ENCODE measurements around the genes NALF1 and LIG4.

DNA sequence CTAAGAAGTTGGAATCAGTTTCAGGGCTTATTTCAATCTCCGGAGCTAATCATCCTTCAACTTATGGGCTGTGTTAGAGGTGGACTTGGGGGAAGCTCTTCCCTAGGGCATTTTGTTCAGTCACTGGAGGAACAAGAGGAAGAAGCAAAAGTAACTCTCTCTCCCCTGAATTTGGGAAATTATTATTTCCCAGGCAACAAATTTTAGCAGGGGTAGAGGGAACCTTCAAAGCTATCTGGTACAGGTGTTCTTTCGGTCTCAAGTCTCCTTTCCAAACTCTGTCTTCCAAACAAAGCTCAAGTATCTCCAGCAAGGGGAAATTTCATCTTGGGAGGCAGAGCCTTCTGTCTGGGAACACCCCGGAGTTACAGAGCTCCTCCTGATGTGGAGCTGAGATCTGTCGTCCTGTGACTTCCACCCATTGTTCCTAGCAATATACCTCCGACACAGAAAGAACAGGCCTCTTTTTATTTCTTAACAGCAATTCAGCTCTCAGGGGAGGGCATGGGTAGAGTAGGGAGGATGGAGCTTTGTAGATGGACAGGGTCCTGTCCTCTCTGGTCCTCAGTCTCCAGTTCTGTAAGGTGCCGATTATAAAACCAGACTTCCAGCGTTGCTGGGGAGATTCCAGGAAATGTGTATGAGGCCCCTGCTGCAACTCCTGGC, 55.8 kb upstream of the ARGLU1 start:
- PRO-cap: no peak

GRCh38 chr13:106701592-106702741, 134.0 kb upstream of the ARGLU1 start:
- PRO-cap: no peak

DNA sequence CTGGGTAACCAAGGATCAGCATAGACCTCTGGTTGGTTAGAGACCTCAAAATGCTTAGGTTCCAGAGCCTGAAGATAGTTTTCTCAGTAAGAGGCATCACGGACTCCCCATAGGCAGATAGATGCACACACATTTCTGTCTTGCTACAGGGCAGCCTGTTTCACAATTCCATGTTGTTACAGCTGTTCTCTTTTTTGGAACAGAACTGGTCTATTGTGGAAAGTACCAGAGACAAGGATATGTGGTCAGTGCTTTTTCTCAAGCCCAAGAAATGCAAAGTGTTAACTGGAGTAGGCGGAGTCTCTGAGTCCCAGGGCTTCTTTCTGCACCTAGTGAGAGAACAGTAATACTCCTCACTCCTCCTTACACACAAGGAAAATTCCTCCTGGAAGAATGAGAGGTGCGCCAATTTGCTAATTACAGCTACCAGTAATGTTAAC, 141.5 kb upstream of the ARGLU1 start:
- PRO-cap: no peak

- PRO-cap: no peak
Measured at GRCh38 chr13:106795460-106796300, 227.7 kb upstream of the ARGLU1 start.

DNA sequence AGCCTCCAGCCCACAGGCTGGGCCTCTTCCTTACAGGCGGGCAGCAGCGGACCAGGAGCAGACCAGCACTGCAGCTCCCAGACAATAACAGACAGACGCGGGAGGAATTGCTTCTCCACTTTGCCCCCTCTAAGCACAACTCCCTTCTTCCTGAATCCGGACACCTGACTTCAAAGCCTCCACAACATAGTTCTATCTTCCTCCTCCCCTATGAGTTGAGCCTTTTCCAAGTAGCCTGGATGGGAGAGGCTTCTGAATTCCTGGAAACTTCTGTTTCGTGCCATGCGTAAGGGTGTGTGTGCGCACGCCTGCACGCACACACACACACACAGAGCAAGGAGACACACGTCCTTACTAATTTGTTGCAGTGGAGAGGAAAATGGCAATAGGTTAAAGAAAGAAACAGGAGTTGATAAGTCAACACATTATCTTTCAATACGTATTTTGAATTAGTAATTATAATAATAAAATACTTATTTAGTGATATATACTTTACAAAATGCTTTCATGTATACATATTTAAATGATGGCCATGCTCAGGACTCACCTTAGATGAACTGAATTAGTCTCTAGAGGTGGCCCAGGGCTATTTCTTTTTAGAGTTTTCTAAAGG, 338.0 kb upstream of the ARGLU1 start:
- PRO-cap: no peak

DNA sequence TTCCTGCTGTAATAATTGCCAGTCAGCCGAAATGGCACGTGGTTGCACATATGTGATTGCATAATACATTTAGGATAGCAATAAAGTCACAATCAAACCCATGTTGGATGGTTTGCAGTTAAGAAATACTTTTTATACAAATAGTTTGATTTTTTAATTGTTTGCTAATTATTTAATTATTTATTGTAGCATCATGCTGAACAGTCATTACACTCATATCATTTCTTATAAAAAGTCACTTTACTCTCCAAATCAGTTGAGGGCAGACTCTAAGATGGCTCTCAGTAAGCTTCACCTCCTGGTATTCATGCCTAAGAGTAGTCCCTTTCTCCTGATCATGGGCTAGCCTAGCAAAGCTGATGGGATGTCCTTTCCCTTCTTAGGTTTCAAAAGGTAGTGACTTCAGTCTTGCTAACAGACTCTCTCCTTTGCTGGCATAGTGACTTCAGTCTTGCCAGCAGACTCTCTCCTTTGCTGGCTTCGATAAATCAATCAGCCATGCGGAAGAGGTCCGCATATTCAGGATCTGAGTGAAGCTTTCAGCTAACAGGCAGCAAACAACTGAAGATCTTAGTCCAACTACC, 465.5 kb downstream of the NALF1 start:
- PRO-cap: no peak

DNA sequence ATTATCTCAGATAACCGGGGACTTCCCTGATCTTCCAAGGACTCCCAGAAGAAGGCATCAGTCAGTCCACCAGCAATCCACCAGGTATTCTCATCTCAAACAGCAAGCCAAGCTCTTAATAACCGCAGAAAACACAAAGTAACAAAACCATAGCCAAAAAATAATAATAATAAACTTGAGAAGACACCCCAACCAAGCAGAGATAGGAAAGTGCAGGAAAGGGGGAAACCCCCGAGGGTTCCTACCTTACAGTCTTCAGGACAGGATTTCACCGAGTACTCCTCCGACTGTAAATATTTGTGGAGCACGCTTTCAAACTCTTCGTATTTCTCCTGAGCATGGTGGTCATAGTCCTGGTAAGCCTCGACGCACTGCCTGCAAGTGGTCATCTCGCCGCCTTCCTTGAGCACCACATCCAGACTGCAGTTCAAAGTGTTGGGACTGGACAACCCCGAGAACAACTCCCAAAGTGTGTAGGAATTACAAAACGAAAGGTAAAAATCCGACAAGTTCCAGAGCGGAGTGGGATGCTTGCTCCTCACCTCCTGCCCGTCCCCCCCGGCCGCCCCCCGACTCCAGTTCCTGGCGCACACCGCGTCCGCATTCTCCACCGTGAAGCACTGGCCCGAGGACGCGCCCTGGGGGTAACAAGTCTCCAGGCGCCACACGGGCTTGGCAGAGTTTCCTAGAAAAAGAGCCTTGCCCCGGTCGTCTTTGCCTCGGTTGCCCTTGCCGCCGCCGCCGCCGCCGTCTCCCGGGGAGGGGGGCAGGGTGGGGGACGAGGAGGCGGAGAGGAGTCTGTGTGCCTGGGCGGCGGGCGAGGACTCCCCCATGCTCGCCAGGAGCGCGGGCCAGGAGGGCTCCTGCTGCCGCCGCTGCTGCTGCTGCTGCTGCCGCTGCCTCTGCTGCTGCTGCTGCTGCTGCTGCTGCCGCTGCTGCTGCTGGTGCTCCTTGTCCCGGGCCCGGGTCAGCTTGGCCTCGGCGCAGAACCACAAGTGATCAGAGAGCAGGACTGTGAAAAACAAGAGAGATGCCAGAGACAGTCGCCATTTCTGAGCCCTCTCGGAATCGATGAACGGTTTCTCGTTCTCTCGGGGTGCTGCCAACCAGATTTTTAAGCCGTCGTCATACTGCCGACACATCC, 1.5 kb downstream of the NALF1 start:
- PRO-cap: no peak

- PRO-cap: no peak
Measured at GRCh38 chr13:107866790-107867625, at the start of gene NALF1. Gene NALF1, minus strand, starts transcription at chr13:107867496.

GRCh38 chr13:108214881-108216053, at the start of gene LIG4:
Gene LIG4, minus strand, starts transcription at chr13:108215536.
- PRO-cap: no peak

- PRO-cap: no peak
Measured at GRCh38 chr13:108916849-108917241, 287.4 kb downstream of the MYO16 start.

- PRO-cap: no peak
Measured at GRCh38 chr13:108957557-108957934, 328.1 kb downstream of the MYO16 start.

DNA sequence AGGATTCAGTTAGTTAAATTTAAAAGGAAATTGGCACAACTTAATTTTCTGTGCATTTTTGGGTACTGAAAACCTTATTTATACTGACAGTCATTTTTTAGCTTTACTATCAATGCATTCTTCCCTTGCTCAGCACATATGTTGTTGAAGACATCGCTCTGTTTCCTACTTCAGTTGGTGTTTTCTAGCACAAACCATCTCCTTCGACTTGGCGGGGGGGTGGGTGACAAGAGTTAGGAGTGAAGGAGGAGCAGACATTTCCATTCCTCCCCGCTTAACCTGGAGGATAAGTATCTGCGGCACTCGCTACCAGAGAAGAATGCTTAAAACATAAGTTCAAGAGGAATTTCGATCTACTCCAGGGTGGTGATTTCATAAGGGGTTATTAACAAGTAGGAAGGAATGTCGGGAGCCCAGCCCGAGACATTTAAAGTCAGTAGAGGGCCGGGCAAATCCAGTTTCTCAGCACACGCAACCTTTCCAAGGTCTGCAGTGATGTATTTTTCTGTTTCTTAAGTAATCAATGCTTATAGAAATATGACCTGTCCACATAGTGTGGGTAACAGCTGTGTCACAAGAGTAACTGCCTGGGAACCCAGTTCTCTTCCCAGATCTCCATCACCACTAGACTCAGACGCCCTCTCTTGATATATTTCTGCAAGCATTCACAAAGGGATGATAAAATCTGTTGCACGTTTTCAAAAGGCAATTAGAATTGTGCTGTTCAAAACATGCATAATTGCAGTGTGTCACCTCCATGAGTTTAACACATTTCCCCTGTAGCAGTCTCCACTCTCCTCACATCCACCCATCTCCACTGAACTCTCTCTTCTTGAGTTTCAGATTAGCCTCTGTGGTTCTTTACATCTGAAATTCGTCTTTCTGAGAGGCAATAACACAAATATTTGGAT, 525.9 kb downstream of the MYO16 start:
- PRO-cap: no peak

DNA sequence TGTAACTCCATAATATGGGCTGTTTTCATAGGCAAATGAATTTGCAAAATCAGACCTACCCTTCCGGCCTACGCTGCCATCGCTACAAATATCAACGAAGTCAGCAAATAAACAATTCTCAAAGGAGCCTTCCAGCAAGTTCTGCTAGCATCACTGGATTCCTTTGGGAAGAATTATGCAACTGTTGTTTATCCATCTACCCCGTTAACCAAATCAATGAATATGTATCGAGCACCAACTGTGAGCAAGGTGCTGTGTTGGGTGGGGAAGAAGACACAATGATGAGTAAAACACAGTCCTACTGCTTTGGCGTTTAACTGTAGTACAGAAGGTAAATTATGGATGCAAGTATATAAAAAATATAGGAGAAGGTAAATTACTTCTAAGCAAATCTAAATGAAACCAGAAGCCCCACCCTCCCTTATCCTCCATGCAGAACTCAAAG, 396.3 kb downstream of the IRS2 start:
- PRO-cap: no peak

- PRO-cap: no peak
Measured at GRCh38 chr13:109606370-109606997, 179.9 kb downstream of the IRS2 start.

DNA sequence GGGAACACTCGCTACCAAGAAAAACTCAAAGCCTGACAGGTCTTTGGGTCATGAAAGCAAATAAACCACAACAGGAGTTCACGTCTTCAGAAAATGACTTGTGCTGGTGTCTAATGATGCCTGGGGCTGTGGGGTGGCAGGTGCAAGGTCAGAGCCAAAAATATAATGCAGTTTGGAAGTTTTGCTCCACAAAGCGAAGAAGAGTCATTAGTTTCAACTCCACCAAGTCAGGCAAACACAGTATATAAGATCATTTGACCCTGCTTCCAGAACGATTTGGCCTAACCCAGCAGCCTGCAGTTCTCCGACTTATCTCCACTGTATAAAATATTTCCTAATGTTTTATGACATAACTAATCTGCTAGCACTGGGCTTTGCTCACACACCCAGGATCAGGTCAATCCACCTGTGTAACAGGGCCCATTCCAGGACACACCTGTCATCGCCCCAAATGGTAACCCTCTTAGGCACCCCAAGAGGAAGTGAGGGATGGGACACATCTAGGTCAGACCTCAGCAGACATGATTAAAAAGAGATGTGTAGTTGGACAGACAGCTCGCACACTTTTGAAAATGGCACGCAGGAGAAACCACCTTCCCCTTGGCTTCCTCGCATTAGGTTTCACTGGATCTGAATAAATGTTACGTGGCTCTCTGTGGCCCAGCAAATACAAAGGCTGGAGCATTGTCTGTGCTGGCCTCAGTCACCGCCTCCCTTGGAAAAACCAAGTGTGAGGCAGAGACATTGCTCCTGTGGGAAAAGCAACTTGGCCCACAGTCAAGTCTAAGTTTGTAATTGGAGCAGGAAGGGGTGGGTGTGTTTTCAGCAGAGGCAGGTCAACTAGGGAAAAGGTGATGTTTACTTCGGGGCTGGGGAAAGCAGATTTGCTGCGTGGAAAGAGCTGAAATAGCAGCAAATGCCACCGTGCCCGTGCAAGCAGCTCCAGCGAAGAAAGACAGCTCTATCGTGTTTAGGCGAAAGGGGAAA, 101.8 kb downstream of the IRS2 start:
- PRO-cap: no peak

DNA sequence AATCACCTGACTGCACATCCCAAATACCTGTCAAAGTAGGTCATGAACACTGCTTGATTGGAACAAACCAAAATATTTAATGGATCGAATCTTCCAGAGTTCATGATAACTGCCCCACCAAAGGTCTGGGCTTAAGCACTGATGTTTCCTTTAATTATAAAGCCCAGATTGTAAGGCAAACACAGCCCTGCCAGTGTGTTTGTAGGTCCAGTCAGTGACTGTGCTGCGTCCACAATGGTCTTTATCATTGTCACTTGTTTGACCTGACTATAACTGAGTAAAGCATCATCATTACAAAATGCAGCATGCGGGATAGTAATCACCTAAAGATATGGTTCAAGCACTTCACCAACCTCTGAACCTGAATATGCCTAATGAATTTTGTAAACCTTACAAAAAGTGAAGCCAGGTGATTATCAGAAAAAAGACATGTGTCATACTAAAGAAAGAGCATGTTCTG, 63.3 kb downstream of the IRS2 start:
- PRO-cap: no peak

DNA sequence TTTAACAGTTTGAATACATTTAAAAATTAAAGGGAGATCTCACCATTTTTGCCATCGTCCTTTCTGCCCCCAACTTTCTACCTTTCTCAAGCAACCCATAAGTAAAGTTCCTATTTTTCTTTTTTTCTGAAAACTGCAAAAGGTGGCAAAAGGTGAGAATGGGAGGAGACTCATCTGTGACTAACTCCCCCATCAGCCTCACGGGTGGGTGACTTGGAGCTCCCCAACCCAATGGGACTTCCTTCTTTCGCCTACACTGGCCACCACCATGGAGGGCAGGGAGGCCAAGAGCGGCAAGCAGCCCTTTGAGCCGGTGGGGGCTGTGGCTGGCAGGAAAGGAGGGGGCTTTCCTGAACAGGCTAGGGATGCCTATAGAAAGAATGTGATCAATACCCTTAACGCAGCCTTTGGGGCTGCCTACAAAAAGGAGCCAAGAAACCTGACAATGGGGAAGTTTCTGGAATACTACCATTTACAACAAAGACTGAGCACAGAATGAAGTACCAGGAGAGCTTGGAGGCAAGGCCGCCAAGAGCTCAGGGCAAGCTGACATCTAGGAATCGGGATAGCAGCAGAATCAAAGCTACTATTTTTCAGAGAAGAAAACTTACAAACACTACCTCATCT, 16.4 kb downstream of the IRS2 start:
- PRO-cap: no peak

DNA sequence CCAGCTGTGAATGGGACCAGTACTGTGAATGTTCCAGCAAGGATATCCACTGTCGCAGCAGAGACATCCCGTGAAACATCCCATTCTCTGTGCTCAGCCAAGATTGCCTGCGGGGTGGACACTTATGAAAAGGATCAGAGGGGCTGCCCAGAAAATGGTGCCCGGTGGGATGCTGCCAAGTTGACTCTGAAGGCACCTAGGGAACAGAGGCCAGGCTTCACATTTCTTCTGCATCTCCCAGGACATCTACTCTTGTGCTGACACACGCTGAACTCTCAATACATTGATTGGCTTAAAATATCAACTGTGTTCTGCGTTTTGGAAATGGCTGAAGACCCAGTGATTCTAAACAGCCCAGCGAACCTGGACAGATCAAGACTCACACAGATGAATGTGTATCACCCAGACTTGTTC, 15.8 kb downstream of the IRS2 start:
- PRO-cap: no peak

DNA sequence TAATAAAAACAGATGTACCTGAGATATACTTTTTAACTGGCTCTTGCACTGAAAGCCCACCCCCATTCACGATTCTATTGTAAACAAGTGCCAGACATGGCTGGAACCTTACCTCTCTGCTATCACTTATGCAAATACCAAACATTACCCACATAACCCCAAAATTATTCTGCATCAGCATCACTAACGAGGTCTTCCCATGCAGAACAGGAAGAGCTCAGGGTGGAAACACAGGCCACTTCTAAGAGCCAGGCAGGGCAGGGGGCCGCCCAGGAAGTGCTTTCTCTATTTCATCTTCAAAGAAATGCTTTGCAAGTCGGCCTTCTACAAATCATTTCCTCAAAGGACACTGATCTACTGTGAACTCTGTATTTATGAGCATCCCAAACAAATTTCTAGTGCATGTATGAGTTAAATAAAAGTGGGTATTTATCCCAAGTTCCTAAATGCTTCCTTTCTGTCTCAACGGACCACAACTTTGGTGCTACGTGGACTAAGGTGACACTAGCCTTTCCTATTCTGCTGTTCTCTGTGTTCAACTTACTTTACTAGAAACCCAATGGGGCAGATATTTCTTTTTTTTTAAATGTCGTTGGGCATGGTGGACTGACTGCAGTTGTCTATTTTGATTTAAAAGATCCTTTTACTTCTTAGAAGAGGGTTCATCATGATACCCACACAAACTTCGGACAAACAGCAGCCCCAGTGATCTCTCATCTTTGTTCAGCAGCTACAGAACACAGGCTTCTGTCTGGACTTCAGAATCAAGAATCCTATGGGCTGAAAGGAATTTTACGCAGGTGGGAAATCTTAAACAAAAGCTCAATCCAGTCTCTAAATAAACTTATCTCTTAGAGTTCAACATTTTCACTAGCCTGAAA, 7.1 kb downstream of the IRS2 start:
- PRO-cap: no peak

DNA sequence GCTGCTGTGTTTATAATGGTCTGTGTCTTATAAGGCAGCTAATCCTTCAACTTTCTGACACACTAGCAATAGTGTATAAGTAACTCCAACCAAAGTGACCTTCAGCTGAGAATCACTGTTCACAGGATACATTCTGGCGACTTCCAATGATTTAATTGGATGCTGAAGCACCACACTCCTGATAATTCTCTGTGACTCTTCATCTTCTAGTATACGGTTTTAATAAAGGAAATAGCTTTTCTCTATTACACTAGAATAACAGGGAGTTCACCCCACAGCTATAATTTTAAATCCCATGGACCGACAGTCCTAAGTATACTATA, 6.1 kb downstream of the IRS2 start:
- PRO-cap: no peak